H7 (cell line): Measurements from ENCODE around the genes SH2D7 and DNAJA4.

GRCh38 chr15:77620067-77620768 is 12.5 kb downstream of the LINGO1 start:
- RAMPAGE, long total RNA = no peak

- RAMPAGE, long total RNA = no peak
These were observed 16.4 kb upstream of the LINGO1 start for GRCh38 chr15:77649061-77649583.

DNA sequence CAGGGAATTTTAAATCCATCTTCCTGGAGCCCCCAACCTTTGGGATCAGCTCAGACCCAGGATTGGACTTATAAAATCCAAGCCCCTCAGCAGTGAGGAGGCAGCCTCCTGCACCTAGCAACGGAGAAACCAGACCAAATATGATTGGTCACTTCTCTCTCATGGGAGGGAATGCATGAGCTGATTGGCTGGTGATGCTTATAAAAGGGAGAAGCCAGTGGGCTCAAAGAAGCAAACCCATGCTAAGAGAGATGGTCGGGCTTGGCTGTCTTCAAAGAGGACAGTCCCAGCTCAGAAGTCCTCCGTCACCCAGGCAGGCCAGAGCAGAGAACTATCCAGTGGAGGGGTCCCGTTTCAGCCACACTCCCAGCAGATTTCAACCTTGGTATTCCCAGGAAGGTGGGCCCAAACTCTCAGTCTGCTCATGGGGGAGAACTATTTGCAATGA is 203.7 kb upstream of the LINGO1 start:
- RAMPAGE, long total RNA = no peak

DNA sequence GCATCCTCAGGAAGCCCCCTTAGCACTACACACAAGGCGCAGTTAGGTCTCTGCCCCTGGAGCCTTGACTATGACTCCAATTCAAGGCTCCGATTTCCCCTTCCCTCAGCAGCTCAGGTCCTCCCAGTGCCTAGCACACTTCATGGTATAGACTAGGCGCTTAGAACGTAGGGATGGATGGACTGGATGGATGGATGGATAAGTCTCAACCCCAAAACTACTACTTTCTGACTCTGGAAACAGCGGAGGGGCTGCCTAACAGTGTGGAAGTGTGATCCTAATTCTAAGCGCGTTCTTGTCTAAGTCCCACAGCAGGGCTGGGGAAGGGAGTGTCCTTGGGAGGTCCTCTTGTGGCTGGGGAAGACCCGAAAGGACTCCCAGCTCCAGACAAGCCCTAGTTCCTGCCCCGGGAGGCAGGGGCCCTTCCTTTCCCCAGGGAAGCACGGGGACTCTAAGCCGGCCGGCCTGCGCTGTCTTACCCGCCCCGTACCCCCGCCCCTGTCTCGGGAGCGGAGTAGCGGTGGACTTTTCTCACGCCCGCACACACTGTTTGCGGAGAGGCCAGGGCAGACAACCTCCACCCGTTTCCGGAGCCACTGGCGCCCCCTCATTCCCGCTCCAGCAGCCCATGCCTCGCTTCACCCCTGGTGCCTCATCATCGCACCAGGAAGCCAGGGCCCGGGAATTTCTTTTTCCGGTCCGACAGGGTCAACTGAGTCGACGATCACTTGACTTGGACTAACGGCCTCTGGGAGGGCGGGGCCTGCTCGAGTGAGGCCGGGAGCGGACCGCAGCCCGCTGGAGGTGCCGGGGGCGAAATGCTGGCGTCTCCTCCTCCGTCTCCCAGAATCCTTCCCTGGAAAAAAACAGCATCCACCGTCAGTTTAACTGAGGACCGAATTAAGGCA is 133.4 kb downstream of the TBC1D2B start:
- RAMPAGE, long total RNA = no peak

- RAMPAGE, long total RNA = no peak
These were observed 76.6 kb downstream of the TBC1D2B start for GRCh38 chr15:78000640-78001498.

DNA sequence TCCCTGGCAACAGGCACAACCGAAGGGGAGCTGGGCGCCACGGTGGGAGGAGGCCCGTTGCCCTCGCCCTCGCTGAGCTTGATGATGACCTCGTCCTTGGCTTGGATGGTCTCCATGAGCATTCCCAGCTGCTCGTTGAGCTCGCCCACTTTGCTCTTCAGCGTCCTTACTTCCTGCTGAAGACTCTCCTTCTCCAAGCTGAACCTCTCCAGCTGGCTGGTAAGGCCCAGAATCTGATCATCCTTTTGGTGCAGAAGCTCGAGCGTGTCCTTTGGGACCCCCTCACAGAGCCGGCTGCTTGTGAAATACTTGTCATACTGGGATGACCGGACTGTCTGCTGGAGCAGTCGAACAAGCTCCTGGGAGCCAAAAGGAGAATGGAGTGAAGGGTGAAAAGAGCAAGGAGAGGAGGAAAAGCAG is 53.3 kb downstream of the TBC1D2B start:
- RAMPAGE, long total RNA = no peak

GRCh38 chr15:78043376-78043705 is 34.2 kb downstream of the TBC1D2B start:
- RAMPAGE, long total RNA = no peak

DNA sequence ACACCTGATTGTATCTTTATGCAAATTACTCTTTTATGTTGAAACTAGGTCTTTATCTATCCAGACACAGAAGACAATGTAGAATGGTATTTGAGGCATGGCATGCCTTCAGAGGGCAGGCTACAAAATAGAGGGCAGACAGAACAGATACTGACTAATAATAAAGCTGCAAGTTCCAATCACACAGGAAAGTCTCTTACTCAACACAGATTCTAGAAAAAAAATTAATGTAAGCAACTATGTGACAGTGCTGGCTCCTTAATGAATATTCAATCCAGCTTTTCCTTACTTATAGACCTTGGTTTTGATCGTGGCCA is 27.0 kb downstream of the TBC1D2B start:
- RAMPAGE, long total RNA = no peak

DNA sequence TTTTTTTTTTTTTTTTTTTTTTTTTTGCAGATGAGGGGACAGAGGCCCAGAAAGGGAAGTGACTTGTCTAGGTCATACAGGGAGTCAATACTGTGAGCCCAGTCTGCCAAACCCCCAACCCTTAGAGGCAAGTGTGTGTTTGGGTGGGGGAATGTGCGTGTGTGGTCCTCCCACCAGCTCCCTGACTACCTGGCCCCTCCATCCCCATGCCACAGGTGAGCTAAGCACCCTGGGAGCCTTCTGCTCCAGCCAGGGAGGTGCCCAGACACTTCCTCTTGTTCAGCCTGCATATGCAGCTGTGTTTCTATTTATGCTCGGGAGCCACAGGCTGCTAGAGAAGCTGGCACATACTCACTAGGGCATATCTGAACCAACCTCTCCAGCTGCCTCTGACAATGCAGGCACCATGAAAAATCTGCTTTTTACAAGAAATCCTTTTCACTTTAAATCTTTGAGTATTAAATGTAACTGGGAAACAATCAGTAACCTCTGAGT is 20.8 kb downstream of the TBC1D2B start:
- RAMPAGE, long total RNA = no peak

- RAMPAGE, long total RNA = no peak
These were observed 12.0 kb downstream of the TBC1D2B start for GRCh38 chr15:78065322-78066001.

GRCh38 chr15:78092362-78092694 is at the start of gene SH2D7:
Gene SH2D7, plus strand, starts transcription at chr15:78092561.
- RAMPAGE, long total RNA = no peak

DNA sequence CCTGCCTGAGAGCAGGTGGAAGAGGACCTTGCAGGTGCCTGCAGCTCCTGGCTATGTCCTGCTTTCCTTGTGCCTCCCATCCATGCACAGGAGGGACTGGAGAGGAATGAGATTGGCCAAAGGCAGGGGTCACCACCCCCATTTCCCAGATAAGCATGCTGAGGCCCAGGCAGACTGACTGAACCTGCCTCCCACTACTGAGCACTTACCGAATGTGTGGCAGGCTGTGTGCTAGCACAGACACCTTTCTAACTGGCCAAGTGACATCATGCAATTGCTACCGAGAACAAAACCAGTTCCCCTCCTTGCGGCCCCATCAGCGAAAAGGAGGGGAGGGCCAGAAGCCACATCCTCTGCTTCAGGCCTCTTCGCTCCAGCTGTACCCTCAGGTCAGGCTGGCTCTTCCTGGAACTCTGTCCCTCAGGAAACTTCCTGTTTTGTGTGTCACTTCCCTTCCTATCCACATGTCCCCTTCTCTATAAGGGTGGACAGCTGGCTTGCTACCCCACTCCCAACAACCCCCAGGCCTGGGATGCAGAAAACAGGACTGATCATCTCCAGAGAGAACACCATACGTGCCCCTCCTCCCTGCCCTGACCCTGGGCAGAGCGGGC is 11.4 kb downstream of the SH2D7 start:
- RAMPAGE, long total RNA = no peak

- RAMPAGE, long total RNA = no peak
These were observed 2.6 kb upstream of the CIB2 start for GRCh38 chr15:78133813-78134235.

GRCh38 chr15:78245520-78245827 is 11.1 kb upstream of the ACSBG1 start:
- RAMPAGE, long total RNA = no peak

GRCh38 chr15:78263983-78264969 is at the start of gene DNAJA4:
Gene DNAJA4, plus strand, starts transcription at chr15:78264562.
- RAMPAGE, long total RNA = no peak

DNA sequence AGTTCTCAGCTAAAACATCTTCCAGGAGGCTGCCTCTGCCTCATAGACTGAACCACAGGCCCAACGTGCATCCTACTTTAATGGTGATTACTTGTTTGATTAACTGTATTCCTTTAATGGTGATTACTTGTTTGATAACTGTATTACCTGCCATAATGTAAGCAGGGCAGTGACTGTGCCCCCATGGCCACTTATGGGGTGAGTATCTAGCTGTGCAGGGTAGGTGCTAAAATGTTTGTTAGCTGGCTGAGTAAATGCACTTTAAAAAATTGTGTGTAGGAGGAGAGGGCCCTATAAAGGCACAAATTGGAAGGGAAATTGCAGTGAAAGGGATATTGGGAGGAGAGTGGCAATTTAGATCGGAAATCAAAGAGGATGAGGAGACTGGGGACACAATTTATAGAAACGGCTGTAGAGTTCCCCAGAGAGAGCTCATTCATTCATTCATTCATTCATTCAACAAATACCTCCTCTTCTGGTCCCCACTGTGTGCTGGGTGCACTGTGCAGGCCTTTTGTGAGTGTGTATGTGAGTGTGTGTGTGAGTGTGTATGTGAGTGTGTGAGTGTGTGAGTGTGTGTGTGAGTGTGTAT is 2.3 kb downstream of the DNAJA4 start:
- RAMPAGE, long total RNA = no peak

DNA sequence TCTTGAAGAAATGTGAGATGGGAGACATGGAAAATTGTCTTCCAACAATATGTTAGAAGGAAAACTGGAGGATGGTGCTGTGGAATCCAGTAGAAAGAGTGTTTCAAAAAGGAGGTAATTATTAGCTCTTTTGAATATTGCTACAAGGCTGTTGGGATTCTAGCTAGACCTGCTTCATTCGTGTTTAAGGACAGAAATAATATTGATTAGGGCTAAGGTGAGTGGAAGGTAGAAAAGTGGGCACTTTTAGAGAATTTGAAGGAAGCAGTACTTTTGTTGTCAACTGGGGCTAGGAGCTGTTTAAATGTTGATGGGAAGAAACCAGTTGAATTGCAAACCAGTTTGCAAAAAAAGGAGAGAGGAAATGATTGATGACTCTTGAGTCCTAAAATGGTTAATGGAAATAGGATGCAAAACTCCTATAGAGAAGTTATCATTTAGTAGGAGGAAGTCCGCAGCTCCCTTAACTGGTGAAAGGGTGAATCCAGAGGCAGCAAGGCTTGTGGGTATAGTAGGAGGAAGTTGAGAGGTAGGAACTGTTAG is 15.2 kb downstream of the IREB2 start:
- RAMPAGE, long total RNA = no peak

DNA sequence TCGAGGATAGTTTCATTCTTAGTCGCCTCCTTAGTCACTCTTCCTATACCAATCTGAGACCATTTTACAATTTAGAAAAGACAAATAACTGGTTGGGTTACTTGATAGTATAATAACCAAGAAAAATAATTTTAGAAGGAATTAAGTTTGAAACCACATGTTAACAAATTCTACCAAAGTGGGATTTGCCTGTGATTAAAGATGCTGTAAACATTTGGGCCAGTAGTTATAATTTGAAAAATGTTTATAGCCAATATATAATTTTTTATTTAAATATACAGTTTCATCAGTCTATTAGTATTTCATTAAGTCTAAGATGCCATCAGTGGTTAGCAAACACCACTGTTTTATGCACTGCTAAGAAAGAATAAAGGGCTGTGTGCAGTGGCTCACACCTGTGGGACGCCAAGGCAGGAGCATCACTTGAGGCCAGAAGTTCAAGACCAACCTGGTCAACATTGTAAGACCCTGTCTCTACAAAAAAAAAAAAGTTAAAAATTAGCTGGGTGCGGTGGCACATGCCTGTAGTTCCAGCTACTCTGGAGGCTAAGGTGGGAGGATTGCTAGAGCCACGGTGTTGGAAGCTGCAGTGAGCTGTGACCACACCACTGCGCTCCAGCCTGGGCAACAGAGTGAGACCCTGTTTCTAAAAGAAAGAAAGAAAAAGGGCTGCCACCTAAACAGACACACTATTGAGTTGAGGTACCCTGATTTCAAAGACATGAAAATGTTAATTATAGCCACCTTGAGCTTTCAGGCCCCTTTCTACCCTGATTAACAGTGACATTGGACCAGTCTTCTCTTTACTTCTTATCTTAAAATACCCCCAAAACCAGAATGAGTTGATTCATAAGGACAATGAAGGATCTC is 31.9 kb upstream of the HYKK start:
- RAMPAGE, long total RNA = no peak

GRCh38 chr15:78539596-78540170 is 561 bp upstream of the PSMA4 start:
- RAMPAGE, long total RNA = no peak

DNA sequence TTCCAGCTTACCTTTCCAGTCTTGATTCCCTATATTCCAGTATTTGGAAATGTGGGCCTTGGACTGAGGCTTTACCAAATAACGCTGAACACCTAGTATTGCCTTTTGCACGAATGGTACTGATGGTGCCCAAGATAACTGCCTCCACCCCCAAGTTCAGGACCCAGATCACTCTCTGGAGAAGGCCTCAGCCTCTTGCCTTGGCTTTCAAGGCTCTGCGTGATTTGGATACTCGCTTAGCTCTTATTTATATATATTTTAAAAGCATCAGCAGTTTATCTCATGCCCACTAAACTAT is 887 bp downstream of the PSMA4 start:
- RAMPAGE, long total RNA = no peak